Placental epithelial cell (primary cell): ENCODE data around the genes ZNF41, SYN1 and SSX3.

DNA sequence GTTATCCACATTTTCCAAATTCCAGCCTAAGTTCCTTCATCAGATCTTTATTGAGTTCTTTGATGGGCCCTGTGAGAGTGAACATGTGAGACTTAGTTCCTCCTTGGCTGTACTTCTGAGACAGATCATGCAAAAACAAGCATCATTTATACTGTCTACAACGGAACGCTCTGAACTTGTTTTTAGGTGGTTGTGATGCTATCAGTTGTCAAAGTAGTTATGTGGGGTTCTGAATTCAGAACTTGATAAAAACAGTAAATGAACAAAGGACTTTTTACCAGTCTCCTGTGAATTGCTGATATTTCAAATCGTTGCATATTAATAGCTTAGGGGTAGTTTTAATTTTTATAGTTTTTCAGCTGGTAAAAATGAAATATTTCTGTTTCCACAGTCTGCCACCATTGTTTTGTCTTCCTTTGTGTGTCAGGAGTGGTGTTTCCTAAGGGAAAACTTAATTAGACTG, 49.0 kb downstream of the JADE3 start:
- CAGE, long polyA plus RNA = no peak

GRCh38 chrX:46963092-46964027, 51.1 kb downstream of the JADE3 start:
- CAGE, long polyA plus RNA = no peak

DNA sequence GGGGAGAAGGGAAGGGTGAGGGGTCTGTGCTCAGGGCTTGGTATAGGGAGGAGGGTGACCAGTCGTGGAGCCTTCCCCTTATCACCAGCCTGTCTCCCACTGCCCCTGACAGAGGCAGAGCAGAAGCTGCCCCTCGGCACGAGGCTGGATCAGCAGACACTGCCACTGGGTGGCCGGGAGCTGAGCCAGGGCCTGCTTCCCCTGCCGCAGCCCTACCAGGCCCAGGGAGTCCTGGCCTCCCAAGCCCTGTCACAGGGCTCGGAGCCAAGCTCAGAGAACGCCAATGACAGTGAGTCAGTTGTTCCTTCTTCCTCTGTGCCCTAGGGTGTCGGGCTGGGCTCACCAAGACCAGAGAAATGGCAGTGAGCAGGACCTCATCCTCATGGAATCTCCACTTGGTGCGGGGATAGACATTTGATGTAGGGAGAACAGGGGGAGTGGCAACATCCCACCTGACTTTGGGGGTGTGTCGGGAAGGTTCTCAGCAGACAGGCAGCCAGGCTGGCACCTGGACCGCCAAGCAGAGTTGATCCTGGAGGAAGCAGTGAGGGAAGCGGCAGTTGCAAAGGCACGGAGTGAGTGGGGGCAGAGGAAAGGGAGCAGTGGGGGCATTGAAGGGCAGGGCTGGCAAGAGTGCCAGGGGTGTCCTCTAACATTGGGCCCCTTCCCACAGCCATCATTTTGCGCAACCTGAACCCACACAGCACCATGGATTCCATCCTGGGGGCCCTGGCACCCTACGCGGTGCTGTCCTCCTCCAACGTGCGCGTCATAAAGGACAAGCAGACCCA, 14.2 kb upstream of the UBA1 start:
- CAGE, long polyA plus RNA = no peak

DNA sequence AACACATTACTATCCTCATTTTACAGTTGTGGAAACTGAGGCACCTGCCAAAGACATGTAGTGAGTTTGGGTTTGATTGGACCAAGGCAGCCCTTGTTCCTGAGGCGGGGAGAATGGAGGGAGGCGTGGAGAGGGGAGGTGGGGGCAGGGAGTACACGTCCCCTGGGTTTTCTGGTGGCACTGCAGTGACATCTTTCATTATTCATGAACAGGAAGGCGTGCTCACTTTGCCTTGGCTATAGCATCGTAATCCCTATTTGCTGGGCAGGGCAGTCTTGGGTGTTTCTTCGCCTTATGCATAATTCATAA, 785 bp upstream of the UBA1 start:
- CAGE, long polyA plus RNA = no peak

- CAGE, long polyA plus RNA = no peak
Observed at GRCh38 chrX:47231763-47232077, 1.1 kb upstream of the USP11 start.

- CAGE, long polyA plus RNA = no peak
Observed at GRCh38 chrX:47239092-47239492, 6.3 kb downstream of the USP11 start.

DNA sequence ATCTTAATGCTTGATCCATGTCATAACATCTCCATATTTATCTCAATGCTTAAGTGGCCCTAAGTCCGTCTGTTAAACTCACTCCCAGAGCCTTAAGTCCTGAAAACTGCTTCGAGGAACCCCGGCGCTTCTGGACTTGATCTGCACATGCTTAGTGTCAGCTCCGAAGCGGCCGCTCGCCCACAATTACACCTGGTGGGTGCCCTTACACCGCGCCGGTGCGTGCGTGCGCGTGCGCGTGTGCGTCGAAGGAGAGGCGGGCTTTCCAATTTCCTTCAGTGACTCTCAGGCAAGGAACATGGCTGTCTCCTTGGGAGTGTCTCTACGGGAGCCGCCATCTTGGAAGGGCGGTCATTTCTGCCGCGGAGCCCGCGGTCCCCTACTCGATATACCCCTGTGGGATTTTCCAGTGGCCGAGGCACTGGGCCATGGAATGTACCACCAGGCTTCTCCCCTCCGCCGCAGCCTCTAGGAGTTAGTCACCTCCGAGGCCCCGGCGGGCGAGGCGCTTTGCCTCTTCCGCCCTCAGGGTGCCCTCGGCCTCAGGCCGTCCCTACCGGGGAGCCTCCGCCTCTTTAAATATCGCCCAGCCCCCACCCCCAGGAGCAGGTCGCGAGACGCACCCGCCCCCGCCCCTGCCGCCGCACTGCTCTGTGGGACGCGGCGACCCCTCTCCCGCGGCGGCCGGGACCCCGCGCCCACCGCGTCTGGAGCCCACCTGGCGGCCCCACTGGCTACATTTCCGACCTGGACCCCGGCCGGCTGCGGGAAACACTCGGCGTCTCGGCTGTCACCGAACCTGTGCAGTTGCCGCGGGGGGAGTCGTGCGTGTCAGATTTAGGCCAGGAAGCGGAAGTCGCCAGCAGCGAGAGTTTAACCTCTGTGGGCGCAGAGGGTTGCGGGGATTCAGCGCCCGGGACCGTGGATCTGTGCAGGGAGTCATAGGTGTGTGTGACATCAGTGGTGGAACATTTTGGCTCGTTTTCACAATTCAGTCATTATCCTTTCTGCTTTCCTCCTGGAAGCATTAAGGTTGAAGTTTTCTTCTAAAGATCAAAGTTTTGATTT, at the start of gene ZNF41:
Gene ZNF41 (minus strand): TSS at position 846 of the 1,068 bp plus-strand sequence.
- CAGE, long polyA plus RNA = no peak

- CAGE, long polyA plus RNA = no peak
Observed at GRCh38 chrX:47566460-47567473, 5.8 kb downstream of the ARAF start.

DNA sequence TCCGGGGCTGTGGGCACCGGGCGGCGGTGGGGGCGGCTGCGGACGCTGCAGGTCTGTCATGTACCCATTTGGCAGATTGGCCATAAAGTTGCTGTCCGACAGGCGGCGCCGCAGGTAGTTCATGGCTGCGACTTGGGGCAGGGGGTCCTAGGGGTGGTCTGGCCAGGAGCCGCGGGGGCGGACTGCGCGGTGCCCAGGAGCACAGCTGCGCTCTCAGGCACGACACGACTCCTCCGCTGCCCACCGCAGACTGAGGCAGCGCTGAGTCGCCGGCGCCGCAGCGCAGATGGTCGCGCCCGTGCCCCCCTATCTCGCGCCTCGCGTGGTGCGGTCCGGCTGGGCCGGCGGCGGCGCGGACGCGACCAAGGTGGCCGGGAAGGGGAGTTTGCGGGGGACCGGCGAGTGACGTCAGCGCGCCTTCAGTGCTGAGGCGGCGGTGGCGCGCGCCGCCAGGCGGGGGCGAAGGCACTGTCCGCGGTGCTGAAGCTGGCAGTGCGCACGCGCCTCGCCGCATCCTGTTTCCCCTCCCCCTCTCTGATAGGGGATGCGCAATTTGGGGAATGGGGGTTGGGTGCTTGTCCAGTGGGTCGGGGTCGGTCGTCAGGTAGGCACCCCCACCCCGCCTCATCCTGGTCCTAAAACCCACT, at the start of gene SYN1:
Gene SYN1 (minus strand): TSS at position 252 of the 647 bp plus-strand sequence.
- CAGE, long polyA plus RNA = no peak

- CAGE, long polyA plus RNA = no peak
Observed at GRCh38 chrX:47634041-47635333, 4.8 kb upstream of the CFP start.

- CAGE, long polyA plus RNA = no peak
Observed at GRCh38 chrX:47650636-47651308, 409 bp upstream of the ELK1 start.

DNA sequence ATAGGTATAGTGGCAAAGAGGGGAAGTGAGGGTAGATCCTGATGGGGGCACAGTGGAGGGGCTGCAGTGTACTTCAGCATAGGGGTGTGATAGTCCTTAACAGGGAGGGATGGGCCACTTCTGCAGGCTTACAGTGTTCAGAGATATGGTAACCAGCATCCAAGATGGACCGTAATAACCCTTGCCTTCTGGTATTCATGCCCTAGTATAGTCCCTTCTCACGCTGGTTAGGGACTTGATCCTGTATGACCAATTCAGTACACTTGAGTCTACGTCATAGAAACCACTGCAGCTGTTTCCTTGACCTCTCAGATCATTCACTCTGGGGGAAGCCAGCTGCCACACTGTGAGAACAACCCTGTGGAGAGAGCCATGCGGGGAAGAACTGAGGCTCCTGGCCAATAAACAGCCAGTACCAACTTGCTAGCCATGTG, 87.6 kb upstream of the ZNF81 start:
- CAGE, long polyA plus RNA = no peak

- CAGE, long polyA plus RNA = no peak
Observed at GRCh38 chrX:47977164-47977837, 26.5 kb downstream of the ZNF182 start.

DNA sequence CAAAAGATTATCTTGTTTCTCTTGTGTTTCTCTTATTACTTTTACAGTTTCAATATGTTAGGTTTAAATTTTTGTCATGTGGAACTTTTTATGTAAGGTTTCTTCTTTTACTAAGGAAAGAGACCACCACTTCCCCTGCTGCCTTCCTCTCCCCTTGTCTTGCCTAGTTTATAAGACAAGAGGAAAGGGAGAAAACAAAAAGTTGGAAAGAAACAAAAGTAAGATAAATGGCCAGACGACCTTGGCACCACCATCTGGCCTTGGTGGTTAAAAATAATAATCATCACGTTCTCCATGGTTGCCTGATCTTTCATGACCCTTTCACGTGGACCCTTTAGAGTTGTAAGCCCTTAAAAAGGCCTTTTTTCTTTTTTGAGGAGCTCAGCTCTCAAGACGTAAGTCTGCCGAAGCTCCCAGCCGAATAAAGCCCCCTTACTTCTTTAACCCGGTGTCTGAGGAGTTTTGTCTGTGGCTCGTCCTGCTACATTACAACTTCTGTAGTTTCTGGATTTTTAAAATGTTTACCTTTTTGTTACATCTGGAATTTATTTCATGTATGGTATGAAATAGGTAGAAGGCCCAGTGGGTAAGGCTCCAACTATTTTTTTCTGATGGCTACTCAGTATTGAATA, 18.4 kb downstream of the ZNF630 start:
- CAGE, long polyA plus RNA = no peak

- CAGE, long polyA plus RNA = no peak
Observed at GRCh38 chrX:48356405-48356797, at the start of gene SSX3. TSS of gene SSX3 (minus strand) at chrX:48356703.

- CAGE, long polyA plus RNA = no peak
Observed at GRCh38 chrX:48509262-48509952, 615 bp downstream of the PORCN start.

- CAGE, long polyA plus RNA = no peak
Observed at GRCh38 chrX:48520606-48521262, 874 bp upstream of the EBP start.

DNA sequence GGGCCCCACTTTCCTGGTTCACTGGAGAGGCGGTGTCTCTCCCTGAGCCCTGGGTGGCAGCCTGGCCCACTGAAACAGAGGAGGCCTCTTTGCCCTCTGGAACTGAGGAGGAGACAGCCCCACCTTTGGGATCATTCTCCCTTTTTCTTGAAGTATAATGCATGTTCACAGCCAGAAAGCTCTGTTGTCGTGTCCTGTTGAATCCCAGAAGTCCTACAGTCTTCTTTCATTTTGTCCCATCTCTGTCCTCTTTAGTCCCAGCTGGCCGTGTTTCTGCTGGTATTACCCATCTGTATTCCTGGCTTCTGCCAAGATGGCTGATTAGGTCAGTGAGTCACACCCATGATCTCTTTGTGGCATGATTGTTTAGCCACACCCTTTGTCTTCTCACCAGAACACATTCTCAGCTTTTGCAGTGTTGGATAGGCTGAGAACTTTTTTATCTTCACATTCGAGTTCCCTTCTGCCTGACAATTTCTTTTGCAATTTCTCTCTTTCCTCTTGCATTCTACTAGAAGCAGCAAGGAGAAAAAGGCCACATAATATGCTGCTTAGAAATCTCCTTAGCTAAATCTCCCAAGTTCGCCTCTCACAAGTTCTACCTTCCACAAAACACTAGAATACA, 7.9 kb upstream of the TBC1D25 start:
- CAGE, long polyA plus RNA = no peak

DNA sequence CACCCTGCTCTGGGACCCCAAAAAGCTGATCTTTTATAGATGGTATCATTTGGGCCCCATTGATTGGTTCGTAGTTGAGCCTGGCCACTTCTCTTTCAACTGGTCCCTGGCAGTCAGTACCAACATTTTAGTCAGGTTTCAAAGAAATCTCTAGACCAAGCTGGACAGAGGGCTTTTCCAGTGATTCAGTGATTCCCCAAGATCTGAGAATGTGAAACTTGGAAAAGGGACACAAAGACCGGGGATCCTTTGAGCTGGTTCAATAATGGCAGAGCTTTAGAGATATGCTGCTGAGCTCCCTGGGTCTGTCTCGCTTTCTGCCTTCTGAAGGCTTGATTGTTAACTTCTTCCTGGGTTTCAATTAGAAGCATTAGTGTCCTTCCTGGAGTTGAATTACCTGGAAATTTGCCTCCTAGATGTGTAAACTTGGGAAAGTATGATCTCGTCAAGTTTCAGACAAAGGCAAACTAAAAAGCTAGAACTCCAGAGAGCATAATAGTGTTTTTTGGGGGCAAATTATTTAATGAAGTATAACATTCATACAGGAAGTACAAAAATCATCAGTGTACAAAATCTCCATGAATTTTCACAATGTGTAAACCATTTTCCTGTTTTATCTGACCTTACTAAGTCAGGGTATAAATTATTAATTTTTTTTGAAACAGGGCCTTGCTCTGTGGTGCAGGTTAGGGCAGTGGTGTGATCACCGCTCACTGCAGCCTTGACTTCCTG, 1.3 kb upstream of the TBC1D25 start:
- CAGE, long polyA plus RNA = no peak

DNA sequence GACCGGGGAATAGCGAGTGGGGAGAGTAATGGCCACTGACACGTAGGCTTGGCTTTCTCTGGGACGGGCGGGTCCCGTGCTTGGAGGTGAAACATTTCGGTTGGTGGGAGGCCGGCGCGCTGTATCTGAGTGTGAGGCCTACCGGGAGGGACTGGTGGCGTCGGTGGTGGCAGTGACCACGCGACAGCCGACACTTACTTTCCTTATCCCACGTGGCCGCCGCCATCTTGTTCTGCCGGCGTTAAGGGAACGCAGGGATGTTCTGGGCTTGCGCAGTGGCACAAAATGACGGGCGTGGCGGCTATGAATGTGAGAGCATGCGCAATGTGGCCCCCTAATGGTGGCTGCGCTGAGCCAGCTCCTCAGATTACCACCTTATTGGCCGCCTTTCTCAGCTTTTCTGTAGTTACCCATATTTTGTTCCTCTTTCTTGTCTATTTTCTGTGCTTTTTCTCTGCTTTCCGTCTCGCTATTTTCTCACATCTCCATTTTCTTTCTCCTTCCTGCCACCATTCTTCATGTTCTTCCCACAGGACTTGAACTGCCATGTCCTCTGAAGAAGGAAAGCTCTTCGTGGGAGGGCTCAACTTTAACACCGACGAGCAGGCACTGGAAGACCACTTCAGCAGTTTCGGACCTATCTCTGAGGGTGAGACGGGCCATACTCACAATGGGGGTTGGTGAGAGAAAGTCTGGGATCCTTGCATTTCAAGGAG, 509 bp downstream of the RBM3 start:
- CAGE, long polyA plus RNA = no peak